Progenitor cell of endocrine pancreas (in vitro differentiated cells): ENCODE measurements around a stretch of chr22.

DNA sequence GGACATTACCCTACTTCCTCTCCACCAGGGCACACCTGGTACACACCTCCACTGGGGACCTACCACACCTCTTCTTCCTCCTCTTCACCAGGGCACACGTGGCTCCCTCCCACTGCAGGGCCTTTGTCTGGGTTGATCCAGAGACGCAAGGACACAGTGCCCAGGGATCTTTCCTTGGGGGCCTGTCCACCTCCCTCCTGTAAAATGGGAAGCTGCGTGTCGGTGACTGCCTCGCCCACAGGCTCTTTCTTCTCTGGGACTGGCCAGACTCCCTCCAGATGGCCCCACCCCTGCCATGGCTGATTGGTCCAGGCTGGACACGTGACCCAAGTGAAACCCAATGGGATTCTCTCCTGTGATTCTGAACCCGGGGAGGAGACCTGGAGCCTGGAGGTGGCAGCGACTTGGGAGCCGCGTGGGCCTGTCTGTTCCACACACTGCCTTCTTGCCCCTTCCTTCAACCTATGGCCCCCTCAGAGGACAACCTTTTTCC lies 12.5 kb upstream of the MPPED1 start:
- PRO-cap: no peak

GRCh38 chr22:43921476-43921951 lies 2.1 kb upstream of the PNPLA3 start:
- PRO-cap: no peak

DNA sequence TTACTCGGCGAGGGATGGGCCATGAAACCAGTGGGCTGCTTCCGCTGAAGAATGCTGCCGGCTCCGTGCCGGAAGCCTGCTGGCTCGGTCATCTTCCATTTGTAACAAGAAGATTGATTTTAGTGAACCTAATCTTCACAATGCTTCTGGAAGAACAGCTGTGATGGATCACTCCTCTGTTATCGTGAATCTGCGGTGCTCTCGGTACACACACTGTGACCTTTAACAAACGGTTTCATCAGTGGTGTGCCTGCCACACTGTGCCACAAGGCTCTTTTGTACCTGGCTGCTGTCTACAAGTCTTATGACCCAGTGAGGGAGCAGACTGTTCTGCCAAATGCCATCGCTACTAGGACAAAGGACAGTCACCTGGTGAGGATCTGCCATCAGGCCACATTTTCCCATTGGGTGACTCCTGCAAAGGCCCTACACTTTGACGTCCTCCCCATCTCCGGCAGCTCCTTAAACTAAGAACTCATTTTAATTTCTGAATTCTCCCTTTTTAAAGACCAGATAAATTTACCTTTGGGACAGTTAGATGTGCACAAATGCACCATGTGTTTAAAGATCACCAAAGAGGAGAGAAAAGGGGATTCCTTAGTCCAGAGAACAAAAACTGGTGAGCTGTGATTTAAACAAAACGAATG lies 25.2 kb upstream of the PARVB start:
- PRO-cap: no peak

- PRO-cap: no peak
Measured at GRCh38 chr22:44148039-44148640, 32.6 kb upstream of the PARVG start.

- PRO-cap: no peak
Measured at GRCh38 chr22:44308920-44309679, 3.7 kb downstream of the SHISAL1 start.

DNA sequence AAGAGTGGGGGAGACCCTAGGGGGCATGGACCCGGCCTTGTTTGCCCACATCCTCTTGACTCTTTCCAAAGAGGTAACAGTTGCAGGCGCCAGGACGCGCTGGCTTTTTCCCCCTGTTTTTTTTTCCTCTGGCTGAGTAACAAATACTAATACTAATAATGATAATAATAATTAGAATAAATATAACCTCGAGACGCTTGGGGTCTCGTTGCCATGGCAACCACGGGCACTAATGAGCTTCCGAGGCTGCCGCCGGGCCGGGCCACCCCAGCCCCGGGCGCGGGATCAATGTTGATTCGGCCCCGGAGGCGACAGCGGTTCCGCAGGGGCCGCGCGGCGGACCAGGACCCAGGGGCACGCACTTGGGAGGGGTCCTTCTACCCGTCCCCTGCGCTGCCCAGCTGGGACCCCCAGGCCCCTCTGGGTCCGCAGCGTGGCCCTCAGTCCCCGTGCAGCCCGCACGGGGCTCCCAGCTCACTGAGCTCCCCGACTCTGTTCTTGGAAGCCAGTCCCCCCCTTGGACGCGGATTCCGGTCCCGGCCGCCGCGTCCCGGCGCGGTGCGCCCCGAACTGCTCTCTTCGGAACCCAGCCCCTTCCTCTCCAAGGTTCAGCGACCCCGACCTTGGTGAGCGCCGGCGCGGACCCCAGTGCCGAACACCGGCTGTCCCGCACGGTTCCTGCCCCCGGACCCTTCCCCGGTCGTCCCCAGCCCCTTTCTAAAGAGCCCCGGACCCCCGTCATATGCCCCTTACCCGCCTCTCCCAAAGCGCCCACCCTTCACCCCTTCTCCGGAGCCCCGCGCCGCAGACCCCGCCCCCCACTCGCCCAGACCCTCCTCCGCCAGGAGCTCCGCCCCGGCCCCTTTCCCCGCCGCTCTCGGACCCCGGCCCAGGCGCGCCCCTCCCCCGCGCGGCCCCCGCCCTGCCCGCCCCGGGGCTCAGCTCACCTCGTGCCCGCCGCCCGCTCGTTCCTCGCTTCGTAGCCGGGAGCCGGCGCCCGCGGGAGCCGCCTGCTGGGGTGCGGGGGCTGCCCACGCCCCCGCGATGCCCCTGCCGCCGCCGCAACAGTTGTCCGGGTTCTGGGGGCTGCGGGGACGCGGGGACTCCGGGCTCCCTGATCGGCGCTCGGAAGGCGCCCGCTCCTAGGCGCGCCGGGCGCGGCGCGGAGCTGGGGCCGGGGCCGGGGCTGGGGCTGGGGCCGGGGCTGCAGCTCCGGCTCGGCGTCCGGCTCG lies 18.2 kb upstream of the SHISAL1 start:
- PRO-cap: no peak

DNA sequence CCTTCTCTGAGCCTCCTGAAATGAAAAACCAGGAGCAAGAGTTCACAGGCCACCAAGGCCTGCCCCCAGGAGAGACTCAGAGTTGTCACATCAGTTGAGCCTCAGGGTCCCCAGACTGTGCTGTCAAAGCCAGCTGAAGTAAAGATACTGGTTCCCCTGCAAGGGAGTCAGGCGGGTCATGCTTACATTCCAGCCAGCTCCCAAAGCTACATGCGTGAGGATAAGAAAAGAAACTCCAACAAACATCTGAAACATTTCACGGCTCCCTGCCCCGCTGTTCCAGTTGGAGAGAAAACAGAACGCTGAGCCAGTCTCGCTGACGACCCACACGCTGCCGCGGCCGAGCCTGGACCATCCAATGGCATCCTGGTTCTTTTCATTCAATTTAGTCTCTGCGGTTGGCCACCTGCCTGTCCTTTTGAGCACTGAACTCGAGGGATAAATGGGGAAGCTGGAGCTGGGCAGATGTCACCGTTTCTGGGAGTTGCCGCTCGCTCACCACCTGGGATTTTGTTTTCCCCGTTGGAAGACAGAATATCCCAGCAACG lies 45.1 kb upstream of the SHISAL1 start:
- PRO-cap: no peak

DNA sequence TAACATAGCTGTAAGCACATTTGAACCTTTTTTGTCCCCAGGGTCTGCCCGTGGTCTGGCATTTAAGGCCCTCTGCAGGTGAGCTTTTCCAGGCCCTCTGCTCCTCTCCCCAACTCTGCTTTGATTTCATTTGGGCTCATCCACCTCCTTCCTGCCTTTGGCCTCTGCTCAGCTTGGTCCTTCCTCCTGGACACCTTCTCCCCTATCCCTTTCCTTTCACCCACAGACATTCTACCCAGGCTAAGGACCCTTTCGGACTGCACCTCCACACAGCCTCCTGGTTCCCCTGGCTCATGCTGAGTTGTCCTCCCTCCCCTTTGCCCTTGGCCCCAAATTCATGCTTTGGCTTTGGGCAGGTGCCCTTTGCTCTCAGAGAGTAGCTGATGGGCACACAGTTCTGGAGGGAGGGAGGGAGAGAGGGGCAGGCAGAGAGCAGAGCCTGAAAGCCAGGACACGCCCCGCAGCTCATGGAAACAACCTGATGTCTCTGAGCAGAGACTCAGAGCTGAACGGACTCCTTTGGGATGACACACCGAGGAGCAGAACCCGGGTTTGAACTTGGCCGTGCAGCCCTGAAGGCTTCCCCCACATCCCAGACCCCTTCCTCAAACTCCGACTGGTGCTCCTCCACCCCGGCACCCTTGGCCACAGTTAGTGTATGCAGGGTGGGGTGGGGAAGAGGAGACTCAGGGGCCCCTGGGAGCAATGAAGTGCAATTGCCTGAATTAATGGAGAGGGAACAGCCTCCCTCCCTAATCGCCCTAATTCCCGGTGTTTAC lies 70.9 kb upstream of the SHISAL1 start:
- PRO-cap: no peak

DNA sequence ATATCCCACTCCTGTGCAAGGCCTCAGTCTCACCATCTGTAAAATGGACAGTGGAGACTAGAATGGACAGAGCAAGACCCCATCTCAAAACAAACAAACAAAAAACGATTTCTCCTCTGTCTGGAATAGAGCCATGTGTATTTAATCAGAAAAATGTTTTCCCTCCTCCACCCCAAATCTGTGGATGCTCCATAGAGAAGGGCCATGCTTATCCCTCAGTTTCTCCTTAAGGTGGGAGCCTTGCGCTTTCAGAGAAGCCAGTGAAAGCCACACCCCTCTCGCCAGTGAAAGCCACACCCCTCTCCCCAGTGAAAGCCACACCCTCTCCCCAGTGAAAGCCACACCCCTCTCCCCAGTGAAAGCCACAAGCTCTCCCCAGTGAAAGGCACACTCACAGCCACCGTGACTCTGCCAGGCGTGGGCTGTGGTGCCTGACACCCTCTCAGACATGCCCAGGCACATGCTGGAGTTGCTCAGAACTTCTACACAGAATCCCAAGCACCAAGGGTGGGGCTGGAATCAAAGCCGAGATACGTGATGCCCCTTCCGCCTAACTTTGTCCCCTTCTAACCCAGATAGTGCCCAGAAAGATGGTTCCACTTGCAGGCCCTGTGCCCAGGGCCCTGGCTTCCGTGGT lies 16.6 kb upstream of the PRR5 start:
- PRO-cap: no peak

GRCh38 chr22:44698549-44698892 lies 3.5 kb upstream of the PRR5 start:
- PRO-cap: no peak

DNA sequence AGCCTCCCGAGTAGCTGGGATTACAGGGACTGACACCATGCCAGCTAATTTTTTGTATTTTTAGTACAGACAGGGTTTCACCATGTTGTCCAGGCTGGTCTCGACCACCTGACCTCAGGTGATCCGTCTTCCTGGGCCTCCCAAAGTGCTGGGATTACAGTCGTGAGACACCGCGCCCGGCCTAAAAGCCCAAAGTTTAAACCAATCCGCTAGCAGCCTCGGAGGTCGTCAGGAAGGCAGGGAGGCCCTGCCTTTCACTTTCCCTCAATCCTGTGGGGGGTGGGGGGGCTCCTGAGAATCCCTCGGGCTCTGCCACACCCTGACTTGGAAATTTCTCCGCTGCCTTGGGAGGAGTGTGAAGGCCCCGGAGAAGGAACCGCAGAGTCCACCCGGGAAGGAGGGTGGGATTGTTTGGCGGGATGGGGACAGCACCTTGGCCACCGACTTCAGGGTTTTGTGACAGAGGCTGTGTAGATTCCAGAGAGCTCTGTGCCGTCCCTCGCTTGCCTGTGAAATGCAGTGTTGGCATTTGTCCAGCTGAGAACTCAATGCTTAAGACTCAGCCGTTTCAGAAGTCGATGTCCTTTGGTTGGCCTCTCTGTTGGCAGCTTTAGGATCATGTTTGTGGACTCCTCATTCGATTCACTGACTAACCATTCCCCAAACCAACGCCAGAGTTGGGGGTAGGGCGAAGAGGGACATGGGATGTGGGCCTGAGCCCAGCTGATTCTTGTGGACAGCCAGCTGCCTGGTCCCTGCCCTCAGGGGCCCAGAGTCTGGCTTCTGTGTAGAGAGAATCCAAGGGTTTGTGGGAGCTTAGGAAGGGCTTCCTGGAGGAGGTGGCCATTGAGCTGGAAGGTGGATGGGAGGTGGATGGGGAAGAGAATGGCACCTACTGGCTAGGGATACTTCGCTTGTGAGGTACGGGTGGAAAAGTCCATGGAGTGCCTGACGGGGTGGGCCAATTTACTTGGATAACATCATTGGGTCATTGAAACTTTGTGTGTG lies 1.3 kb downstream of the ARHGAP8 start:
- PRO-cap: no peak

DNA sequence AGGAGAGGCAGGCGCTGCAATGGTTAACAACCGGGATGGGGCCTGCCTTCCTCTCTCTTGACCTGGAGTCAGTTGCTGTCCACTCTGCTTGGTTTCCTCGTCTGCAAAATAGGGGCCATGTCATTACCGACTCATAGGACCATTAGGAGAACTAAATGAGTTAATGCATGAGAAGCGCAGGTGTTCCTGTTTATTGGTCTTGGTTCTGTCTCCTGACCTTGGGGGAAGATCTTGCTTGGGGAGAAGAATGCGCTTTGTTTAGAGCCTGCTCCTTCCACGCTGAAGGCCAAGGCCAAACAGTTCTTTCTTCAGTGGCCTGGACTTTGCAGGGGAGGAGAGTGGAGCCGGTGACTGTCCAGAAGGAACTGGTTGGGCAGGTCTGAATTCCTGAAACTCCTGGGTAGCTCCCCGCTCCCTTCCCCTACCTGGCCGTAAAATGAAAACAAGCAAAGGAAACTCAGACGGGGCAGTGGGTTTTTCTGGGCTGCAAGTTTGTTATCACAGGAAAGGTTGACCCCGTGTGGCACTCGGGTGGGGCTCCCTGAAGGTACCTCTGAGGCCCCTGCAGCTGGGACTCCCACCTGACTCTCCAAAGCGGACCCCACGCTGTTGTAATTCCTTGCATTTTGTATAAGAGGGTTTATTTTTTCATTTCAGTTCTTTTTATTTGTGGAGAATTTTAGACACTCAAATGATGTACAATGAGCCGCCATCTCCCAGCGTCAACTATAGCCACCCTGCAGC lies 3.6 kb downstream of the ARHGAP8 start:
- PRO-cap: bidirectional peak, plus-strand start at position 432 of the sequence, minus-strand start at position 298 of the sequence

GRCh38 chr22:45151284-45151855 lies 12.4 kb upstream of the NUP50 start:
- PRO-cap: no peak

DNA sequence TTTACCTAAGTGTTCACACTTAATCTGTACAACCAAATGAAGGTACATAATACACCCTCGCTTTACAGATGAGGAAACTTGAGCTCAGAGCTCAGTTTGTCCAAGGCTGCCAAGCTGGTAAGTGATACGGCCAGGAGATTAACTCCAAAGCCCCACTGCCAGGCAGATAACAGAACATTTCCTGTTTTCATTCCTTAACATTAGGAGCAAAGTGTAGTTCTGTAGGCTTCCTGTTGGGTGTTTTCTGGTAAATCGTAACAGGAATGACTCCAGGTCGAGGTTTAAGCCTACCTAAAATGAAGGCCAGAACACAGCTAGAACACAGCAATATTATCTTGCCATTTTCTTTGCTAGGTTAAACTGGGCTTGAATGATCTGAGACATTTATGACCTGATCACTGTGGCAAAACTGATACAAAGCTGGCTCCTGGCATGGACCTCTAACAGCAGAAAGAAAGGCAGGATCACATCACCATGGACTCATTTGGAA lies 4.0 kb upstream of the NUP50 start:
- PRO-cap: no peak

DNA sequence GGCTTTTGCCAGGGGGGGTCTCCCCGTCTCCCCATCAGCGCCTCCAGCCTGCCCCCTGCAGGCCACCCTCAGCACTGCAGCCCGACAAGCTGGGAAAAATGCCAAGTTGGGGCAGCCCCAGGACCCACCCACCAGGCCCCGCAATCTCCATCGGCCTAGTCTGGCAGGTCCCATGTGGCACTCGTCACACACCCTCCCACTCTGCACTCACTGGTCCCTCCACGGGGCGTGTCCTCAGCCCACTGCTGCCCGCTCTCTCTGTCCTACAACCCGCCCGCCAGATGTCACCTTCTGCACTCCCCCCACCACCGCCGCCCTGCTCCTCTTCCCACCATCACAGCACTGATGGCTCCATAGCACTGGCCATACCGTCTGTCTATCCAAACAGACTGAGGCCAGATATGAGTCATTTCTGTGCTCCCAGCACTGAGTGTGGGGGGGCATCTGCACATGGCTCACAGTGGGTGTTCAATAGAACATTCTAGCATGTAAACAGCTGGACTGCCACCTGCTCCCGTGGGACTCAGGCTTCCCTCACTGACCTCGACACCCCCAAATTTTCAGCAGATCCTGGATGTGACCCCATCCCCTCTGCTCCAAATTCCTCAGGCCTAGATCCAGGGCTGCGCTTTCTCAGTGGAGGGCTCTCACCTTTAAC lies 31.3 kb downstream of the KIAA0930 start:
- PRO-cap: no peak

- PRO-cap: no peak
Measured at GRCh38 chr22:45216398-45216996, 24.2 kb downstream of the KIAA0930 start.

DNA sequence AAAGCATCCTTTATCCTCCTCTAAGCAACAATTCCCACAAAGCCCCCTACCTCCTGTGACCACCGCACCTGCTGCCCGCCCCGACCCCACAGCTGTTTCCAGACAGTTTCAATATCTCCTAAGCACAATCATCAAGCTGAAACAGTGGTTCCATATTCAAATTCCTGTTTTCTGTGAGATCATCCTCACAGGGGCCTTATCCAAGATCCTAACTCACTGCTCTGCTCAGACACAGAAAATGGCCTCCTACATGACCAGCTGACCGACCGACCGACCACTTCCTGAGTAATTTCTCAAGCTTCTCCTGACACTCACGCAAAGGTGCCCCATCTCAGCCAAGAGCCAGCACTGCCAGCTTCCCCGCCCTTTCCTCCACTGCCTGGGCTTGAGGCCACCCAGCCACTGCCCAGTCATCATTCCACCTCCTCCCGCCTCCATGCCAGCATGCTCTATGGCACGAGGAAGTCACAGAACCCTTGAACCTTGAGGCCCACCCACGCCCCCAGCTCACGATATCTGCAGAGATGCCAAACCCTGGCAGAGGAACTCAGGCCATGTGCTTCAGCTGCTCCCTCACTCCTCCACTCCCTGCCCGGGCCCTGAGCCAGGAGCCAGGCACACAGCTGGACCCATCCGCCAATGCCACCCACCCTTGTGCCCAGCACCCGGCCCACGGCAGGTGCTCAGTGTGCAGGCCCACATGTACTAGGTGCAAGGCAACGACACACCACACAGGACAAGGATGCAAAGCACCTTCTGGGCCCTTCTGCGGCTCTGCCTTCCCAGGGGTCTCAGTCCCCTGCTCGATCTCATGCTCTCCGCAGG lies 14.0 kb downstream of the KIAA0930 start:
- PRO-cap: no peak

DNA sequence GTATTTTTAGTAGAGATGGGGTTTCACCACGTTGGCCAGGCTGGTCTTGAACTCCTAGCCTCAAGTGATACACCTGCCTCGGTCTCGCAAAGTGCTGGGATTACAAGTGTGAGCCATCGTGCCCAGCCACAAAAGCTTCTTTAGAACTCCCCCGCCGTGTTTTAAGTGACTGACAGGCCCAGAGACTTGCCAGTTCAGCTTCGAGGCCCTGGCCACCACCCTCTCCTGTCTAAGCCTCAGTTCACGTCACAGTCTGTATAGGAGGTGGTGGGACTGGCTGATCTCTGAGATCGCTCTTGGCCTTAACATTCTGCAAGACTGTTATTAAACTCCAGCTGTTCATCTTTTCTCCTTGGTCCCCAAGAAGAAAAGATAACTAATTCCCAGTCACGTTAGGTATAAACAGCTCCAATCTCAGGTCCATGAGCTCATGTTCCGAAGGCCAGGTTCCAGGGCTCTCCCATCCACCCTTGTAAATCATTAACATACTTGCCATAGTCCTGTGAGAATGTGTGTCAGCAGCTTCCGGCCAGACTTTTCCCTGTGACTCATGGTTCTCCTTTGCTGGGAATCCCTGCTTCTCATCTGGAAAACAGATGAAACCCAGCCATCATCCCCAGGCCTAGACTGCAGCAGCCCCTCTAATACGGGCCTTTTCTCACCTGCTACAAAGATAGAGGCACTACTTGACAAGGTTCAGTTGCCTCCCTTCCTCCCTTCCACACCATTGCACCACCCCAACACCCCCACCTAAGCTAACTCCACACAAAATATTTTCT lies 5.5 kb upstream of the KIAA0930 start:
- PRO-cap: no peak

- PRO-cap: bidirectional peak, plus-strand start at chr22:45268343, minus-strand start at chr22:45268190
Measured at GRCh38 chr22:45267902-45268516, 16.7 kb upstream of the UPK3A start.

DNA sequence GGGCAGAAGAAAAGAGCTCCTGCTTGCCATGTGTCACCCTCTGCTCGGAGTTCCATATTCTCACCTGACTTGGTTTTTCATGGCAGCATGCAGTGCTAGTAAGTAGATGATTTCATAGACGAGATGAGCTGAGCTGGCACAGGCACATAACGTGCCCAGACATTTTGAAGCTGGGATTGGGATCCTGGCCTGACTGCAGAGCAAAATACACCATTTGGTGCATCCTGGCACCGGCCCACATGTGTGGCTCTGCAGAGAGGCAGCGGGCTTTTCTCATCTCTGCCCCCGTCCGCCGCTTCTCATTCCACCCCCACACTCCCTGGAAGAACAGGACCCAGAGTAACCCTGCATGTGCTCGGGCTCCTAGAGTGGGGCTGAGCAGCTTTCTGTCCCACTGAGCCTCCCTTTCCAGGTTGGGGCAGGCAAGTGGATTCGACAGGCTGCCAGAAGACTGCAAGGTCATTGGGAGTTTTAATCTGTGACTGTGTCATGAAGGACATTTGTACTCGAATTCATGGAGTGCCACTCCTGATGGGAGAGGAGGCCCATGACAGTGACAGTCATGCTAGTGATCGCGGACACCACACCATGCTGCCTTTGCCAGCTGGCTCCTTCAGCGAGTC lies 24.9 kb downstream of the FAM118A start:
- PRO-cap: no peak